ENCODE results near the genes RRAD, PHAF1 and FHOD1.

GRCh38 chr16:66925397-66925982 lies at the start of gene RRAD:
Gene RRAD (minus strand): TSS chr16:66925535.
- PRO-cap, result unidirectional peak, minus-strand start at chr16:66925535
- RAMPAGE, long total RNA, 4 experiments, result no peak in any of the 4 experiments

GRCh38 chr16:66929995-66930687 lies 4.1 kb downstream of the CIAO2B start:
- PRO-cap, result no peak
- RAMPAGE, long total RNA, 4 experiments, result no peak in any of the 4 experiments

GRCh38 chr16:66942180-66942866 lies 7.0 kb downstream of the CES2 start:
- PRO-cap, result no peak
- RAMPAGE, long total RNA, 4 experiments, result no peak in any of the 4 experiments

GRCh38 chr16:66945546-66946312 lies 10.4 kb downstream of the CES2 start:
- PRO-cap, result no peak
- RAMPAGE, long total RNA, 4 experiments, result no peak in any of the 4 experiments

DNA sequence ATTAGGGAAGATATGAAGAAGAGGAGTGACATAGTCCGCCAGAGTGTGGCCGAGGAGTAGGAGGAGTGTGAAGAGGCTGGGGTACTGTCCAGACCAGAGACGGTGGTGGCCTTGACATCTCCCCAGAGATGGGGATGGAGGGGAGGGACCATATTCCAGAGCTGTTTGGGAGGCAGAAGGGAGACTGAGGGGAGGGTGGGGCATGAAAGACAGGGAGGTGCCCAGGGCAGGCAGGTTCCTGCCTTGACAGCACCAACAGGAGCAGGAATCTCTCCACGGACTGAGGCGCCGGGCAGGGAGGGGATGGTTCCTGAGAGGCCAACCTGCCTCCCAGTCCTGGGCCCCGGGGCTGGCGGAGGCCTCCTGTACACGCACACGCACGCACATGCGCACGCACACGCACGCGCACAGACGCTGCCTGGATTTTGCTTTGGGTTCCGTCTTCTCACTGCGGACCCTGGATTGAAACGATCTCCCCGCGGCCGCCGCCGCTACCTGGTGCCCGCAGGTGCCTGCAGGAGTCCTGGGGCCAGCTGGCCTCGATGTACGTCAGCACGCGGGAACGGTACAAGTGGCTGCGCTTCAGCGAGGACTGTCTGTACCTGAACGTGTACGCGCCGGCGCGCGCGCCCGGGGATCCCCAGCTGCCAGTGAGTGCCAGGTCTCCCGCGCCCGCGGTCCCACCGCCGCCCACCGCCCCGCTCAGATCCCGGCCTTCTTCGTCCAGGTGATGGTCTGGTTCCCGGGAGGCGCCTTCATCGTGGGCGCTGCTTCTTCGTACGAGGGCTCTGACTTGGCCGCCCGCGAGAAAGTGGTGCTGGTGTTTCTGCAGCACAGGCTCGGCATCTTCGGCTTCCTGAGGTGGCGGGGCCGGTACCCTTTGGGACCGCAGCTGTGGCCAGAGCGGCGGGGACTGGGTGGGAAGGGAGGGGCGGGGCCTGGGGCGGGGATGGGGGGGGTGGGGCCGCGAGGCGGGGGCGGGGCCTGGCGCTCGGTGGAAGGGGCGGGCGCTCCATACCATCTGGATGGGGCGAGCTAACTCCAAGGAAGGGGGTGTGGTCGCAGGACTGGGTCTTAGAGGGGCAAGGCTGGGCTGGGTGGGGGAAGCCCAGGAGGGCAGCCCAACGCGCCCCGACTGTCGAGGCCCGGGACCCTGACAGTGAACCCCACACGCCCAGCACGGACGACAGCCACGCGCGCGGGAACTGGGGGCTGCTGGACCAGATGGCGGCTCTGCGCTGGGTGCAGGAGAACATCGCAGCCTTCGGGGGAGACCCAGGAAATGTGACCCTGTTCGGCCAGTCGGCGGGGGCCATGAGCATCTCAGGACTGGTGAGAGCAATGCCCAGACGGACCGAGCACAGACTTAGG lies 12.2 kb downstream of the CES4A start:
- PRO-cap, result no peak
- RAMPAGE, long total RNA, 4 experiments, result start-site peak on the plus strand in 2 of 4 experiments, centred at positions 402 to 424 of the sequence, 7 to 28 reads per replicate

- PRO-cap, result no peak
- RAMPAGE, long total RNA, 4 experiments, result start-site peak on the plus strand in 1 of 4 experiments, at chr16:67109953-67109994 at its widest, 66 reads per replicate
These were observed at the start of gene PHAF1 for GRCh38 chr16:67109177-67110461. Gene PHAF1 (plus strand): TSS chr16:67109941.

GRCh38 chr16:67150254-67150778 lies 482 bp downstream of the B3GNT9 start:
- PRO-cap, result no peak
- RAMPAGE, long total RNA, 4 experiments, result no peak in any of the 4 experiments

- PRO-cap, result no peak
- RAMPAGE, long total RNA, 4 experiments, result no peak in any of the 4 experiments
These were observed 940 bp downstream of the HSF4 start for GRCh38 chr16:67165282-67166088.

- PRO-cap, result no peak
- RAMPAGE, long total RNA, 4 experiments, result no peak in any of the 4 experiments
These were observed 1.5 kb downstream of the ELMO3 start for GRCh38 chr16:67200321-67200909.

- PRO-cap, result no peak
- RAMPAGE, long total RNA, 4 experiments, result no peak in any of the 4 experiments
These were observed 468 bp downstream of the TMEM208 start for GRCh38 chr16:67227223-67227972.

GRCh38 chr16:67247095-67248019 lies at the start of gene FHOD1:
Gene FHOD1 (minus strand): TSS chr16:67247481.
- PRO-cap, result no peak
- RAMPAGE, long total RNA, 4 experiments, result start-site peak on the minus strand in 2 of 4 experiments, at chr16:67247455-67247535 at its widest, 27 to 33 reads per replicate

GRCh38 chr16:67277876-67278379 lies 1.4 kb upstream of the PLEKHG4 start:
- PRO-cap, result no peak
- RAMPAGE, long total RNA, 4 experiments, result start-site peak on the plus strand in 2 of 4 experiments, at chr16:67278159-67278267 at its widest, 15 to 31 reads per replicate

DNA sequence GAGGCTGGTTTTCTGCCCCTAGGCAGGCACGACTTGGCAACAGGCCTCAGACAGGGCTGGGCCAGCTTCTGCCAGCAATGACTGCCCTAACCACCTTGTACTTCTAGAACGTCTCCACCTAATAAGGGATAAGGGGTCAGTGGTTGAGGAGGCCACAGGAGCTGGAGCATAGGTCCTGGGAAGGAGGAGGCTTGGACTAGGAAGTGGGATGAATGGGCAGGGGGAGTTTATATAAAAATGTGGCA lies 2.4 kb upstream of the HSD11B2 start:
- PRO-cap, result no peak
- RAMPAGE, long total RNA, 4 experiments, result no peak in any of the 4 experiments

GRCh38 chr16:67502253-67502933 lies 19.0 kb upstream of the AGRP start:
- PRO-cap, result no peak
- RAMPAGE, long total RNA, 4 experiments, result no peak in any of the 4 experiments

- PRO-cap, result no peak
- RAMPAGE, long total RNA, 4 experiments, result no peak in any of the 4 experiments
These were observed 14.3 kb upstream of the RIPOR1 start for GRCh38 chr16:67514311-67514766.

- PRO-cap, result no peak
- RAMPAGE, long total RNA, 4 experiments, result no peak in any of the 4 experiments
These were observed 10.0 kb upstream of the RIPOR1 start for GRCh38 chr16:67518428-67519157.

GRCh38 chr16:67537580-67538409 lies 9.2 kb downstream of the RIPOR1 start:
- PRO-cap, result no peak
- RAMPAGE, long total RNA, 4 experiments, result no peak in any of the 4 experiments

DNA sequence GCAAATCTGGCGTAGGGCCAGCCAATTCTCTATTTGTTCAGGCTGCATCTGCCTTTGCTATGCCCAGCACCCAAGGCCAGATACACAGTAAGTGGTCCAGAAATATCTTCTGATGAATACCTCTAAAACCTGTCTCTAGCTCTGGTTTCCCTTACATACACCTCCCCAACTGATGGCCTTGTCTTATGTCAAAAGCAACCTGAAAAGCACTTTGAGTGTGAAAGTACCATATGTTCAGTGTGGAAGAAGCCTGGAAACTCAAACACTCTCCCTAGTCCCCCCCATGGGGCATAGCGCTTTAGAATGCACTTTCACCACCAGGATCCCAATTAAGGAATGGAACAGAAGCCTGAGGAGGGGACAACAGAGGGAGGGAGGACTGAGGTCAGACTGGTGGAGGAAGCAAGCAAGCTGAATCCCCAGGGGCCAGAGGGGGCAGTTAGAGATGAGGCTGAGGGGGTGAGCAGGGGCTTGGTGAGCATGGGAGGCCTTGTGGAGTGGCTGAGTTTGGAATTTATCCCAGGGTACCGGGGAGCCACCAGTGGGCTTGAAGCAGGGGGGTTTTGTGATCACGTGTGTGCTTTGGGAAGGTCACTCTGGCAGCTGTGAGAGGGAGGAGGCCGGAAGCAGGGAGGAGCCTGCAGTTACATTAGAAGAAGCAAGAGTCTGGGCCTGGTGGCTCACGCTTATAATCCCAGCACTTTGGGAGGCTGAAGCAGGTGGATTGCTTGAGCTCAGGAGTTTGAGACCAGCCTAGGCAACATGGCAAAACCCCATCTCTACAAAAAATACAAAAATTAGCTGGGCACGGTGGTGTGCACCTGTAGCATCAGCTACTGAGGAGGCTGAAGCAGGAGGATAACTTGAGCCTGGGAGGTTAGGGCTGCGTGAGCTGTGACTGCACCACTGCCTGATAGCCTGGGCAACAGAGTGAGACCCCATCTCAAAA lies 9.9 kb upstream of the CTCF start:
- PRO-cap, result no peak
- RAMPAGE, long total RNA, 4 experiments, result no peak in any of the 4 experiments

- PRO-cap, result no peak
- RAMPAGE, long total RNA, 4 experiments, result no peak in any of the 4 experiments
These were observed 3.6 kb downstream of the CARMIL2 start for GRCh38 chr16:67648640-67648914.

DNA sequence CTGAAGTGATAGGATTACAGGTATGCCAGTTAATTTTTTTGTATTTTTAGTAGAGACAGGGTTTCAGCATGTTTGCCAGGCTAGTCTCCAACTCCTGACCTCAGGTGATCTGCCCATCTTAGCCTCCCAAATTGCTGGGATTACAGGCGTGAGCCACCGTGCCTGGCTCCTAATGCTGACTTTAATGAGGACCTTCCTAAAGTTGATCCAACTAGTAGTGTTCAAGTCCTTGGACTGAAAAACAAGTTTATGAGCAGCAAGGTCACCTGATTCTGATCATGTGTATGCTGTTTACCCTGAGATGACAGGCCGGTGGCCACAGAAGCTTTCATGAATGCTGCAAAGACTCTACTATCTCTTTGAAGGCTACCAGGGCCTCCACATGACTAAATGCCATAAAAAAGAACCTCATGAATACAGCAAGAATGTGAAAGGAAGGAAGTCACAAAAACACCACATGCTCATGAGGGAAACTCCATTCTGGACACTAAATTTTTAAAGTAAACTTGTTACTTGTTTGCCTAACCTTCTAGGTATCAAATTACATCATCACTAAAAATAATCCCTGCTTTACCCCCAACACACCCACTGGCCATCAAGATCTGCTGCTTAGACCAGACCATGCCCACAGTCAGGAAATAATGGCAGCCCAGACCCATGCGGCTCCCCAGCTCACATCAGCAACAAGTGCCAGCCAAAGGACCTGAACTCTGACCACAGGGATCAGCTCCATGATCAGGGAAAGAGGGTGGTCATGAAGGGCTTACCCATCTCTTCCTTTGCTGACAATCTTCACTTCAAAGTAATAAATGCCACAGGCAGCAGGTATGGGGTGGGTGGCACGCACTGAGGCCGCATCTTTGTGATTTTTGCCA lies 1.5 kb downstream of the RANBP10 start:
- PRO-cap, result no peak
- RAMPAGE, long total RNA, 4 experiments, result no peak in any of the 4 experiments

Measured in omental fat pad (tissue), 4 donors.